NCI-H460 (cell line): ENCODE measurements around a stretch of chr11.

RAMPAGE:
- cytosol, long total RNA: no peak
- long total RNA: no peak
- nucleus, long total RNA: no peak
Observed at GRCh38 chr11:69161299-69162251, 5.8 kb downstream of the SMIM38 start.

GRCh38 chr11:69189802-69190174, 34.1 kb downstream of the SMIM38 start:
RAMPAGE:
- cytosol, long total RNA: no peak
- long total RNA: no peak
- nucleus, long total RNA: no peak

GRCh38 chr11:69277953-69278655, 15.9 kb upstream of the MYEOV start:
RAMPAGE:
- cytosol, long total RNA: no peak
- long total RNA: no peak
- nucleus, long total RNA: no peak

RAMPAGE:
- cytosol, long total RNA: no peak
- long total RNA: no peak
- nucleus, long total RNA: no peak
Observed at GRCh38 chr11:69301444-69302404, 7.8 kb downstream of the MYEOV start.

DNA sequence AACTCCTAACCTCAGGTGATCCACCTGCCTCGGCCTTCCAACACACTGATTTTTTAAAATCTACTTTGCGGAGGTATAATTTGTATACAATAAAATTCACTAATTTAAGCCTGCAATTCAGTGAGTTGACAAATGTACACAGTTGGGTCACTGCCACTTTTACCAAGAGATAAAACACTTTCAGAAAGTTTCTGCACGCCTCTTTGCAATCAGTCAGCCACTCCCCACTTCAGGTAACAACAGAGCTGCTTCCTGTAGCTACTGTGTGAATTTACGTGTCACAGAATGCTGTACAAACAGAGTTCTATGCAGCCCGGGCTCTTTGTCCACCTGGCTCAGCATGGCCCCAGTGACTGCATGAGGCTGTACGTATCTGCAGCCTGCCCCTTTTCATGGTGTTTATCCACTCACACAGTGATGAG, 43.1 kb downstream of the MYEOV start:
RAMPAGE:
- cytosol, long total RNA: no peak
- long total RNA: no peak
- nucleus, long total RNA: no peak

RAMPAGE:
- cytosol, long total RNA: no peak
- long total RNA: no peak
- nucleus, long total RNA: no peak
Observed at GRCh38 chr11:69359877-69360700, 66.1 kb downstream of the MYEOV start.

DNA sequence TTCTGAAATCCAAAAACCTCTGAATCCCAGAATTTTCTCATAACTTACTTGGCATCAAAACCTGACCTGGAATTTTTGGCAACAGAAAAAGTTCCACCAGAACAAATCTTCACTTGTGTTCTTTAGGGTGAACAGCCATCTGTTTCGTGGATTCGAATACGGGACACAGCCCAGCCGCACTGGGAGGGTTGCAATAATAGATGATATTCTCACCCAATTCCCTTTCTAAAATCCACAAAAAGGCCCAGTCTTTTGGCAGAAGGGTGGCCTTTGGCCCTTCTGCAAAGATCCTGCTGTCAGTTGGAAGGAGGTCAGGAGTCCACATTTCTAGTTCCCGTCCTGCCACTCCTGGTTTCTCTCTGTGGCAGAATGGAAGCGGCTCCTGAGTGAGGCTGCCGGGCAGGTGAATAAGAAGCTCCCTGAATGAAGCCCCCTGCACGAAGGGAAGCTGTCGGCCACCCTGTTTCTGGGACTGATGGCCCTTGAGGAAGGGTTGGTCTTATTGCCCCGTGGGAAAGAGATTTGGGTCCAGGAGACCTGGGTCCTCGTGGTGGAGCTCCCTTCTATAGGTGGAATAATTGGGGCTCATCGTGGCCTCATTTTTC, 170.6 kb upstream of the CCND1 start:
RAMPAGE:
- cytosol, long total RNA: no peak
- long total RNA: no peak
- nucleus, long total RNA: no peak

DNA sequence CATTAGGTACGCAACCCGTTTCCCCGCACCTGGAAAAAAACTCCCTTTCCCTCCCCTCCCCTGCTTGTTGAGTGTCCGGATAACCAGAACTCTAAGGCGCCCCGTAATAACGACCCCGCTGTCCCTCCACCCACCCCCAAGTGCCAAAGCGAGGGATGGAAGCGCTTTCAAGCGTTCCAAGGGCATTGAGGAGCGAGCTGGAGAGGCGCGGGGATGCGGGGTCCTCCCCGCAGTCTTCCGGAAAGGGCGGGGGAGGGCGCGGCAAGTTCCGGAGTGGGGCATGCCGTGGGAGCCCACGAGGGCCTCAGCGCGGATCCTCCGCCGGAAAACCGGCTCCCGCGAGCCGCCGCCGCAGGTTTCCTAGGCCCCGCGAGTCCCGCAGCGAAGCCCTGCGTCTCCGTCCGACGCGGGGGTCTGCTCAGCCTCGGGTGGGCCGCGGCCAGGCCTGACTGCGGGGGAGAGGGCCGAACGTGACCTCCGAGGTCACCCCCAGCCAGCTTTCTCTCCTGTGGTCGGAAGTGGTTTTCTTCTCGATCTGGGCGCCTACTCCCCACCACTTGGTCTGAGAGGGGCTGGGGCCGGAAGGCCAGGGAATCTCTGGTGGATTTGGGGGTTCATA, 3.9 kb upstream of the CCND1 start:
RAMPAGE:
- cytosol, long total RNA: no peak
- long total RNA: no peak
- nucleus, long total RNA: no peak

DNA sequence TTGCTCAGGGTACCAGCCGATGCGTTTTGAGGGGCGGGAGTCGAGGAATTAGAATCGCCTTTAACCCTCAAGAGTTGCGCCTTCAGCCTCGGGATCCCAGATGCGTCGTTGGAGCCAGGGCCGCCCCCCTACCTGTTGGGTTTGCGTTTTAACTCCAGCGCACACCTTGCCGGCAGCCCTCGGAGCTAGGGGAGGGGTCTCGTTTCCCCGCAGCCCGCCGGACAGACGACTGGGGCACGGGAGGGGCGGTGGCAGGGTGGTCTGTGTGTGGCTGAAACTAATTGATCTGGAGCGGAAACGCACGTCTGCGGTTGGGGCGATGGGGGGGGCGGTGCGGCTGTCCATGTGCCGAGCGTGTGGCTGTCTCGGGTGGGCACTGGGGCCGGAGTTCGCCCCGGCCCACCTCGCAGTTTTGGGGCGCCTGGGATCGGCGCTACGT, 3.3 kb upstream of the CCND1 start:
RAMPAGE:
- cytosol, long total RNA: no peak
- long total RNA: no peak
- nucleus, long total RNA: no peak

GRCh38 chr11:69641820-69642425, 967 bp downstream of the CCND1 start:
RAMPAGE:
- cytosol, long total RNA: no peak
- long total RNA: no peak
- nucleus, long total RNA: no peak

DNA sequence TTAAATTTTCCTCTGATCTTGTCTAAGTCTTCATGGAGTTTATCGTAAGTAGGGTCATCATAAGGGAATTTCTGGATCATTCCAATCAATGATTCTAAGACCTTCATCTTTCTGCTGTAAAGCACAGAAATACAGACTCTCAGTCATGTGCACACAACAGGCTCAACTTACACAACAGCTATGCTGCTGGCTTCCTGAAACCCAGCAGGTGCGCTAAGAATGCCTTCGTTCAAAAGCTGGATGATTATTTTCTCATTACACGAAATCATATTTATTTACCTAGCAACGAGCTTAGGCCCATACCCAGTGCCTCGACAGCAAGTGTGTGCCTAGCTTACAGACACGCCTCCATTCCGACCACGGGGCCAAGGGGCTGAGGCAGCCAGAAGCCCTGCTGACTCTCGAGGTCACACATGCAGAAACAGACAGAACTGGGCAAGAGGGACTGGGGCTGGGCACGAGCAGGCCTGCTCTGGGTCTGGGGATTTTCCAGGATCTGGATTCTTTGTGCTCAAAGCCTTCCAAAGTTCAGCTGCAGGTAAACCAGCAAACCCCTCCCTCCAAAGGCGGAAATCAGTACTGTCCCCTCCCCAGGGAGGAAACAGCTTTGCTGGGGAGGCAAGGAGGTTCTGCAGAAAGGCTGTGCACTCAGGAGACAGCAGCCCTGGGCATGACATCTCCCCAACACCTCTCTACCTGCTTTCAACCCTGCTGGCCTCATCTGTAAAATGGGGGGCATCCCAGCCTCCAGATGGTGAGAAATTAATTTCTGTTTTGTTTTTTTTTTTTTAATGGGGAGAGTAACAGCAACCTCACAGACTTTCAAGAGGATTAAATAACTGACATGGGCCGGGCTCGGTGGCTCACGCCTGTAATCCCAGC, 7.0 kb downstream of the LTO1 start:
RAMPAGE:
- cytosol, long total RNA: no peak
- long total RNA: no peak
- nucleus, long total RNA: no peak

RAMPAGE:
- cytosol, long total RNA: no peak
- long total RNA: no peak
- nucleus, long total RNA: no peak
Observed at GRCh38 chr11:69707031-69707493, 3.2 kb upstream of the FGF19 start.

GRCh38 chr11:70106069-70106881, 28.2 kb downstream of the ANO1 start:
RAMPAGE:
- cytosol, long total RNA: no peak
- long total RNA: no peak
- nucleus, long total RNA: no peak

RAMPAGE:
- cytosol, long total RNA: no peak
- long total RNA: no peak
- nucleus, long total RNA: no peak
Observed at GRCh38 chr11:70128349-70129015, 50.4 kb downstream of the ANO1 start.

DNA sequence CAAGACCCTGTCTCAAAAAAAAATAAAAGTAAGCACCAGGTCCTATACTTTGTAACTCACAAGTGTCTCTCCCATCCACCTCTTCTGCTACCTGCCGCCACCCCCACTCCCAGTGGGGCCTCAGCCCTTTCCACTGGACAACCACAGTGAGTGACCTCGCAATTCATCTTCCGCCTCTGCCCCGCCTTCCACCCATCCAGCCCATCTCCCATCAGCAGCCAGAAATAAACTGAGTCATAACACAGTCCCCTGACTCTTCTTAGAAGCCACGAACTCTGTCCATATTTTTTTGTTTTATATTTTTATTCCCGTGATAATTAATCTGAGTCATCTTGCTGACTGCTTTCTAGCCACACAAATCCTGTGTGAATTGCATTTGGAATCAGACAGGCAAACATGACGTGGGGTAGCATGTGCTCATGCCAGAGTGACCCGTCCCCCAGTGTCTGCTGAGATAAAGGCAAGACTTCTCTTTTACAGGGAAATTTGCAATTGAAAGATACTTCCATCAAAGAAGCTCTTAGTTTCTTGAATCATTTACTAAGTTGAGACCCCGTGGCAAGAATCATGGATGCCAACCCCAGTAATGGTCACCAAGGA, 7.0 kb downstream of the FADD start:
RAMPAGE:
- cytosol, long total RNA: no peak
- long total RNA: no peak
- nucleus, long total RNA: no peak

GRCh38 chr11:70251850-70252364, 18.6 kb upstream of the PPFIA1 start:
RAMPAGE:
- cytosol, long total RNA: no peak
- long total RNA: no peak
- nucleus, long total RNA: no peak

GRCh38 chr11:70341541-70341989, 56.8 kb upstream of the CTTN start:
RAMPAGE:
- cytosol, long total RNA: no peak
- long total RNA: no peak
- nucleus, long total RNA: no peak

RAMPAGE:
- cytosol, long total RNA: no peak
- long total RNA: no peak
- nucleus, long total RNA: no peak
Observed at GRCh38 chr11:70486730-70487485, 88.6 kb downstream of the CTTN start.

RAMPAGE:
- cytosol, long total RNA: no peak
- long total RNA: no peak
- nucleus, long total RNA: no peak
Observed at GRCh38 chr11:70661618-70662488, 263.5 kb downstream of the CTTN start.

DNA sequence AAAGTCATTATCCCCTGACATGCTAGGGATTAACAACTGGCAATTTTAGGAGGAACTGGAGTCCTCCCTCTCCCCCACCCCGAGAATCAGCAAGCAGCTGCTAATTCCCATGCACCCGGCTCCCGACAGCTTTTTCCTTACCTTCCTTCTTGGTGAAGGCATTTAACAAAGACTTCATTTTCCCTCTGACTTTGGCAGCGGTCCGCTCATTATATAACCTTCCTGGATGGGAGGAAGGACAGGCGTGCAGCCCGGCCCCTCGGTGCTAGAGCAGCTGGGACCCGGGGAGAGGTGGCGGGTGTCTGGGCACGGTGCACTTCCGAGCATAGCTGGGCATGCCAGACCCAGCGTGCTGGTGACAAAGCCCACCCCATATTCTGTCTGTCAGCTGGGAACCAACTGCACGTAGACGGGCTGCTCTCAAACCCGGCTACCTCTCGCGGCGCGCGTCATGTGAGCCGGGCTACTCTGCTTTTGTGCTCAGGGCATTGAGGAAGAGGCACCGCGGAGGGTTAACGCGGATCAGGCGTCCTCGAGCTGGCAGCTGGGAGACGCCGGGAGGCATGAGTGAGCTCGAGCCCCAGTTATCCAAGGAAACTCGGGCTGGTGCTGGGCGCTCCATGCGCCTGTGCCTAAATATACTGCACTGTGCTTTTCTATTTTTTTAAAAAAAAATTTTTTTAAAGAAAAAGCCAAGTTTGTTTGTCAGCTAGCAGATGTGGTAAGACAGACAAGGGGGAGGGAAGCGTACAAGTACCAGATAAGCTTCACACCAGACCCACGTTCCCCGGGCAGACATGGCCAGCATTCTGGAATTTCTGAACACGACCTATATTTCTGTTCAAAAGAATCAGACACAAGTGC, 425.8 kb downstream of the SHANK2 start:
RAMPAGE:
- cytosol, long total RNA: no peak
- long total RNA: no peak
- nucleus, long total RNA: no peak